Hematopoietic multipotent progenitor cell (in vitro differentiated cells): Measurements from ENCODE around the genes ARMH2, SLC17A4, H3C3, H1-6 and H3C7.

DNA sequence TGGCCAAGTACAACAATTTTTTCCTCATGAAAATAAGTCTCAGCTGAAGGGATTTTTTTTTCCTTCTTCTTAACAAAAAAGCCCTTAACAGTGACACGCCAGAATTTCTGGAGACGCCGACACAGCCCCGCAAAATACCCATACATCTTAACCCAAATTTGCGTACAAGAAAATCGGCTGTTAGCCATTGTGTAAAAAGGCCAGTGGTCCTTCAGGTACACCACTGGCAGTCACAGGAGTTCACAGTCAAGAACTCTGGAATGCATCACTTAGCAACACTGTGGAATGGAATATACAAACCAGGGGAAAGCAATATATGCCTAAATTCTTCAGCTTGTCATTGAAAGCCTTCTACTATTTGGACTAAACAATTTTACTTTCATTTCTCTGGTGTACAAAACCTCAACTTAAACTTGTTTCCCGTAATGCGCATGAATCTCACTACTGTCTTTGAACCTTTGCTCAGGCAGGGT lies at the start of gene ARMH2:
Gene ARMH2 (minus strand): TSS at position 248 of the 473 bp plus-strand sequence.
- CAGE, long polyA plus RNA = no peak

DNA sequence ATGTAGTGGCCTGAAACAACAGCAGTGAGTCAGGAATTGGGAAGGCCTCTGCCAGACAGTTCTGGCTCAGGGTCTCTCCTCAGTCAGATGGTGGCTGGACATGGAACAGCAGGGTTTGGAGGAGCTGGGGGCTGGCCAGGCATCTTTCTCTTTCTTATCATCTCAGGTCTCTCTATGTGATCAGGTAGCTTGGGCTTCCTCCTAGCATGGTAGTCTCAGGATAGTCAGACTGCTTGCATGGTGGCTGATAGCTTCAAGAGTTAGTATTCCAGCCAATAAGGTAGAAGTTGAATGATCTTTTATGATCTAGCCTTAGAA lies 32.8 kb downstream of the RIPOR2 start:
- CAGE, long polyA plus RNA = no peak

DNA sequence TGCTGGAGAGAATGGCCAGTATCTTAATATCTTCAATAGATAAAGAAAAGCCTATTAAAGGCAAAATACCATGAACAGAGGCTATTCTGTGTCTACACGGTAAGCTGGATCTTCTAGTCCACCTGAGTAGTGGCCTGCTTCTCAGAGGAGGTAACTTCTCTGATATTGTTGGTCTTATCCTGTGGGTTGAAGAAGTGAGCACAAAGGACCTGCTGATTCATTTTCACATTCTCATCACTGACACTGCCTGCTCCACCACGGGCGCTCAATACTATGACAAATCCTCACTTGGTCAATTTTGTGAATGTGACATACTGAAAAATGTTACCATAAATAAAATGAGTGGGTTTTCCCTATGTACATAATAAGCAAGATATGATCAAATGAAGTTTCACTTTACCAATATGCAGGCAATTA lies 71.4 kb upstream of the RIPOR2 start:
- CAGE, long polyA plus RNA = no peak

GRCh38 chr6:25035190-25035778 lies 99.5 kb upstream of the RIPOR2 start:
- CAGE, long polyA plus RNA = no peak

GRCh38 chr6:25105188-25105754 lies 169.5 kb upstream of the RIPOR2 start:
- CAGE, long polyA plus RNA = no peak

DNA sequence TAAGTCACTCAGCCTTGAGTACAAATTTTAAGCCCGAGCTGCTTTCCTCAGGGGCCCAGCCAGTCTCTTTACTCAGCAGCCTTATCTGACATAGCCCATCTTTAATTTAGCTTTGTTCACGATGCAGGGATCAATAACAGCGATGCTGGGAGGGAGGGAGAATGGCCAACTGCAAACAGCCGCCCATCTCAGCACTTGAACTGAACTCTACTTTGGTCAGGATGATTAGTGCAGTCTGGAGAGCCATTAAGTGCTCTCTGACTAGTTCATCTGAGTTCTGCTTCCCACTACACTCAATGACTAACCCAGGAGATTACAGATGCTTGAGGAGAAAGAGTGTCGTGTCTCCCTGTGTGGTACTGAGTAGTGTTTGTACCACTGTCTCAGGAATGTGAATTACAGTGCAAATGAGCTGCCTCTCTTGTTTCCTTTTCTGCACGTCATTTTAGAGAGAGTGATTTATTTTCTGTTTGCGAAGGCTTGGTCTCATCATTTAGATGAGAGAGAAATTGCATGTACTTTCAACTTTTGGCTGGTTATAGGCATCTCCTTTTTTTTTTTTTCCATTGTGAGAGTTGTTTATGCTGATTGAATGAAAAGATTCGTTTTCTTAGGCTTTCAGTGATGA lies 23.5 kb downstream of the CARMIL1 start:
- CAGE, long polyA plus RNA = no peak

DNA sequence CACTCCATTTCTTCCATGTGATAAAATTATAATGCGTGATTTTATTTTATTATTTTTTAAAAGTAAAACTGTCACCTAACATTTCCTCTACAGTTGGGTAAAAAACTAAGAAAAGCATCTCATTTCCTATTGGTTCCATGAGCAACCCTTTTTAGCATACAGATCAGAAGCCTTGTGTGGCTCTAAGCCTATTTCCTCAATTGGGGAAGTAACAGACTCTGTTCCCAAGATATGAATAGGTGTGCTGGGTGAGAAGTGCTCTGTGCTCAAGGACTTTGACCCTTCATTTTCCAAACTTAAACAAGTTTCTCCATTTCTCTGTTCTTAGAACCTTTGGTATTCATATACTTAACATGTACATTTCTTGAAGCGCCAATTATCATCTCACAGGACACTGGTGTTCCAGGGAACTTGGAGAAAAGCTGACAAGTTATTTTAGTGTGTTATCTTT lies 24.1 kb downstream of the CARMIL1 start:
- CAGE, long polyA plus RNA = no peak

- CAGE, long polyA plus RNA = no peak
These were observed 136.5 kb downstream of the CARMIL1 start for GRCh38 chr6:25415712-25416134.

DNA sequence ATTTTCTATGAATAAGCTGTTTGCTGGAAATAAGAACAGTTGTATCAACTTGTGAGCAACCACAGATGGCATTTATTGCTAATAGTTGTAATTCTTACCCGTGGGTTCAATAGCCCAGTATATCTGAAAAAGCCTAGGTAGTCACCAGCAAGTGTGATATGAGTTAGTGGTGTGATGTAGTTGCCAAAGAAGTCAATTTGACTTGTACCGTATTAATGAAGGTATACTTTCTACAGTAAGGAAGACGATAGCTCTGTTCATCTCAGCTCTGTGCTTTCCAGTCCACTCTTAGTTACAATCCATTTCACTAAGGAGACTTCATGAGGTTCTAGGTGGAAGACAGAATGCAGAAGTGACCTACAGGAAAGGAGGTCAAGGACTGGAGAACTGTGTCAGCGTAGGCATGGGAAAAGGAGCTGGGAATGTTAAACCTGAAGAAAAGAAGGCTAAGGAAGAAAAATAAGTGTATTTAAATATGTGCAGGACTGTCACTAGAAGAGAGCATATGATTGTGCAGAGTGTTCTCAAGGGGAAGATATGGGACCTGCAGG lies 117.0 kb upstream of the SCGN start:
- CAGE, long polyA plus RNA = no peak

DNA sequence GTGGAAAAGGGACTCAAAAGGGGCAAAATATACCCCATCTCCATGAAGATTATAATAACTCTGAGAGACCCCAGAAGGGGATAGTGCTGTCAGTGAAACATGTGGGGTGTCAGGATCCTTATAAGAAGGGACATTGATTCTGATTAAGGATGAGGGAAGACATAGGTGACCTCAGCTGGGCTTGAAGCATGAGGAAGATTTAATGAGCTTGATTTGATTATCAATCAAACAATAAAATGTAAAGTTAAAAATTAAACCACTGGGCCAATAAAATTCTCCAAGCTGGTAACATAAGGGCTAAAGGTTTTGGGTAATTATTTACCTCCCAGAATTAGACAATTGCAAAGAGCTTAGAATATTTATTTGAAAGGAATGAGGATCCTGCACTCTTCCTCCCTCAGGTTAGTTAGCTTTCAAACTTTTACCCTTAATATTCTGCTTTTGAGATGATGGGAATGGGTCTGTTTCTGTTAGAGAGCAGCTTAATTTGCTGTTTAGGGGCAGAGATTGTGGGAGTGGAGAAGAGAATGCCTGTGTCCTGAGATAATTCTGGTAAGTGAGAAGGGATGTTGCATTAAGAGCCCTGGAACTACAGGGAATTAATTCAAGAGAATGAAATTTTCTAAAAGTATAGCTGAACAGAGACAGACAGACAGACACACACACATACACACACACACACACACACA lies at the start of gene SLC17A4:
Gene SLC17A4 (plus strand): TSS at position 362 of the 689 bp plus-strand sequence.
- CAGE, long polyA plus RNA = no peak

GRCh38 chr6:25833138-25833566 lies 1.3 kb upstream of the SLC17A1 start:
- CAGE, long polyA plus RNA = no peak

GRCh38 chr6:25987296-25988399 lies 25.0 kb downstream of the TRIM38 start:
- CAGE, long polyA plus RNA = no peak

GRCh38 chr6:26033671-26034507 lies 471 bp upstream of the H2AC4 start:
- CAGE, long polyA plus RNA = no peak

DNA sequence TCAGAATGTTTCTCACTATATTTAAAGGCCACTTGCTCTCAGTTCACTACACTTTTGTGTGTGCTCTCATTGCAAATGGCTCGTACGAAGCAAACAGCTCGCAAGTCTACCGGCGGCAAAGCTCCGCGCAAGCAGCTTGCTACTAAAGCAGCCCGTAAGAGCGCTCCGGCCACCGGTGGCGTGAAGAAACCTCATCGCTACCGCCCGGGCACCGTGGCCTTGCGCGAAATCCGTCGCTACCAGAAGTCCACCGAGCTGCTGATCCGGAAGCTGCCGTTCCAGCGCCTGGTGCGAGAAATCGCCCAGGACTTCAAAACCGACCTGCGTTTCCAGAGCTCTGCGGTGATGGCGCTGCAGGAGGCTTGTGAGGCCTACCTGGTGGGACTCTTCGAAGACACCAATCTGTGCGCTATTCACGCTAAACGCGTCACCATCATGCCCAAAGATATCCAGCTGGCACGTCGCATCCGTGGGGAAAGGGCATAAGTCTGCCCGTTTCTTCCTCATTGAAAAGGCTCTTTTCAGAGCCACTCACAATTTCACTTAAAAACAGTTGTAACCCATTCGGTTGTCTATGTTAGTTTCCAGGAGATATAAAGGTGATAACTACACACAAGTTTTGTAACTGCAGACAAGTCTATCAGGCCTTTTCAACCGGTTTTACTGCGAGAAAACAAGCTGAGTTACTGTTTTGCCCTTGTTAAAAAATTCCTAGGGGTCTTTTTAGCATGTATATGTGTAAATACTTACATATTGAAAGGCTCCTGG lies at the start of gene H3C3:
Gene H3C3 (plus strand): TSS at position 49 of the 768 bp plus-strand sequence.
- CAGE, long polyA plus RNA = start-site peak on the plus strand centred at position 54 of the sequence, 11 bp wide, 172 reads

DNA sequence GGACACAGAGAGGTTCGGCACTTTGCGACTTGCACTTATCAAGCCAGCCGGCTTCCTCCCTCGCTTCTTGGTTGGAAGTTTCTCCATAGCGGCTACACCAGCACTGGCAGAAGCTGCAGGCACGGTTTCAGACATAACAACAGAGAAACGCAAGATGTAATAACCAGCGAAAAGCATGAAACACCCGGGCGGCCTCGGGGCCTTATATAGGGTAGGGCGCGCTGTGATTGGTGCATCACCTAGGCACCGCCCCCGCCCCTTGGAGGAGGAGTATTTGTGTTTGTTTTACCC lies at the start of gene H1-6:
Gene H1-6 (minus strand): TSS at position 177 of the 291 bp plus-strand sequence.
- CAGE, long polyA plus RNA = no peak

GRCh38 chr6:26159872-26160830 lies 2.2 kb downstream of the H2BC5 start:
- CAGE, long polyA plus RNA = no peak

GRCh38 chr6:26207672-26208051 lies 3.3 kb downstream of the H4C5 start:
- CAGE, long polyA plus RNA = no peak

- CAGE, long polyA plus RNA = start-site peak on the plus strand at chr6:26215298-26215303, 5 reads
These were observed 1.2 kb downstream of the H2BC8 start for GRCh38 chr6:26215202-26215852.

DNA sequence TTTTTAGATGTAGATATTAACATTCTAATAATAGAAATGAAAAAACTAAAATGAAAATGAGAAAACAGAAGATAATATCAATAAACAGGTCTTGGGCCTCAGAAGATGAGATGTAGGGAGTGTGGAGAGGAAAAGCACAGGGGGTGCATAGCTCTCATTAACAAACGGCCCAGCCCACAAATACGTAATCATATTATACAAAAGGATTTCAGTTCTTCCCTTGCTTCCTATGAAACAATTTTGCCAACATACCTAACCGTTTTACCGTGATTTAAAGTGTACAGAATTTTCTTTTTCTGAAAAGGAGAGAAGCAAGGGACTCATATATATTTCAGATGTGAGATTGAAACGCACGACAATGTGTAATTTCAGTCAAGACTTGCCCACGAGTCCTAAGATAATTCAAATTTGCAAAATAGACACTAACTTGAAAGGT lies 1.7 kb upstream of the H3C6 start:
- CAGE, long polyA plus RNA = no peak

DNA sequence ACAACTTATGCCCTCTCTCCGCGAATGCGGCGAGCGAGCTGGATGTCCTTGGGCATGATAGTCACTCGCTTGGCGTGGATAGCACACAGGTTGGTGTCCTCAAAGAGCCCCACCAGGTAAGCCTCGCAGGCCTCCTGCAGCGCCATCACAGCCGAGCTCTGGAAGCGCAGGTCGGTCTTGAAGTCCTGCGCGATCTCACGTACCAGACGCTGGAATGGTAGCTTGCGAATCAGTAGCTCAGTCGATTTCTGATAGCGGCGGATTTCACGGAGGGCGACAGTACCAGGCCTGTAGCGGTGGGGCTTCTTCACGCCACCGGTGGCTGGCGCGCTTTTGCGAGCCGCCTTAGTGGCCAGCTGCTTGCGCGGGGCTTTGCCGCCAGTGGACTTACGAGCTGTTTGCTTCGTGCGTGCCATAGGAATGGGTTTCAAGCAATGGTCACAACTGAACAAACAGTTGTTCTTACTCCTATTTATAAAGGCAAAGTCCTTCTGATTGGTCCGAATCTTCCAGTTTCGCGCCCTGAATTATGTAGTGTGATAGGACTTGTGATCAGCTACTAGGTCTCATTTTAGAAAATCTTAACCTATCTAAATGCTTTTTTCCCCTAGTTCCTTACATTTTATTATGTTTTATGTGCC lies at the start of gene H3C7:
Gene H3C7 (minus strand): TSS at position 446 of the 641 bp plus-strand sequence.
- CAGE, long polyA plus RNA = no peak